Progenitor cell of endocrine pancreas (in vitro differentiated cells): ENCODE measurements around the genes POLR3B and TMEM263.

DNA sequence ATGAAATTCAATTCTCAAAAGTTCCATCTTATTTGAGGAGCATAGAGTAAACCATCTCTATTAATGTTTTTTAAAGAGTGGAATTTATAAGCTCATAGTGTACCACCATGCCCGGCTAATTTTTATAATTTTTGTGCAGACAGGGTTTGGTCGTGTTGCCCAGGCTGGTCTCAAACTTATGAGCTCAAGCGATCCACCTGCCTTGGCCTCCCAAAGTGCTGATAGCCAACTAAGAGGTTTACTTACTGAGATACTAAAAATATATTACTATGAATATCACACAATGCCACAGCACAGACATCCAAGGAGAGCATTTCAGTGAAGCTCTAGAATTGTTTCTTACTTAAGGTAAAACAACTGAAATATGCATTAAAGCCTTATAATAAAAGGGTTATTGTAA, 99.5 kb downstream of the SLC41A2 start:
- PRO-cap = no peak

DNA sequence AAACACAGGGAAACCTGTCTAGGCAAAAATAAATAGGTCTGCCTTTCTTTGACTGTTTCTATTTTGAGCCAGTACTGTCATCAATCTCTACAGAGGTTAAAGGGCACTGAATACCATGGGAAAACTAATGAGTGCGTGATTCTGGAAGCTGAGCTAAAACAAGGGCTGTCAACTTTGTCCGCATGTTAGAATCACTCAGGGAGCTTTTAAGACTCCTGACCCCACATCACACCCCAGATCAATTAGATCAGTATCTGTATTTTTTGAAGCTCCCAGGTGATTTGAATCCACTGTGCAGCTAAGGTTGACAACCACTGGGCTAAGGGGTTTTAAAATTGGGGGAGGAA, 38.9 kb downstream of the NOPCHAP1 start:
- PRO-cap = no peak

- PRO-cap = no peak
Observed at GRCh38 chr12:105353224-105353758, 22.8 kb downstream of the C12orf75 start.

GRCh38 chr12:105522974-105523604, 192.6 kb downstream of the C12orf75 start:
- PRO-cap = no peak

DNA sequence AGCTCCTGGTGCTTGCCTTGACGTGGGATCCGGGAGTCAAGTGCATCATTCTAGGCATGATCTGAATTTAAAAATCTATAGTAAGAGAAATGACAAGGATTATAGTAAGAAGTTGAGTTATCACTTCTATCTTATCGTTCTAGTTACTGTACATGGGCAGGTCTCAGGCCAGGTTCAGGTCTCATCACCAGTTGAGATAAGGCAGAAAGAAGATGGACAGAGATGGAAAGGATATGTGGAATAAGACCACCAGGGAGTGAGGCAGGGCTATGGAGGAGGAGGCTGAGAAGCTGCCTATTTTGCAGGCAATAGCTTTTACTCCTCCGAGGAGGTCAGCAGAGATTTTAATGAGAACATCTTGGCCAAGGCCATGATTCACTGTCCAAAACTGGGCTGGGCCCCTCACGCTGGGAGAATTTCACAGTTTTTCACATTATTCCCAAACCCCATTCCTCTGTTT, 283.6 kb downstream of the NUAK1 start:
- PRO-cap = no peak

GRCh38 chr12:106108210-106108743, 30.5 kb downstream of the NUAK1 start:
- PRO-cap = no peak

DNA sequence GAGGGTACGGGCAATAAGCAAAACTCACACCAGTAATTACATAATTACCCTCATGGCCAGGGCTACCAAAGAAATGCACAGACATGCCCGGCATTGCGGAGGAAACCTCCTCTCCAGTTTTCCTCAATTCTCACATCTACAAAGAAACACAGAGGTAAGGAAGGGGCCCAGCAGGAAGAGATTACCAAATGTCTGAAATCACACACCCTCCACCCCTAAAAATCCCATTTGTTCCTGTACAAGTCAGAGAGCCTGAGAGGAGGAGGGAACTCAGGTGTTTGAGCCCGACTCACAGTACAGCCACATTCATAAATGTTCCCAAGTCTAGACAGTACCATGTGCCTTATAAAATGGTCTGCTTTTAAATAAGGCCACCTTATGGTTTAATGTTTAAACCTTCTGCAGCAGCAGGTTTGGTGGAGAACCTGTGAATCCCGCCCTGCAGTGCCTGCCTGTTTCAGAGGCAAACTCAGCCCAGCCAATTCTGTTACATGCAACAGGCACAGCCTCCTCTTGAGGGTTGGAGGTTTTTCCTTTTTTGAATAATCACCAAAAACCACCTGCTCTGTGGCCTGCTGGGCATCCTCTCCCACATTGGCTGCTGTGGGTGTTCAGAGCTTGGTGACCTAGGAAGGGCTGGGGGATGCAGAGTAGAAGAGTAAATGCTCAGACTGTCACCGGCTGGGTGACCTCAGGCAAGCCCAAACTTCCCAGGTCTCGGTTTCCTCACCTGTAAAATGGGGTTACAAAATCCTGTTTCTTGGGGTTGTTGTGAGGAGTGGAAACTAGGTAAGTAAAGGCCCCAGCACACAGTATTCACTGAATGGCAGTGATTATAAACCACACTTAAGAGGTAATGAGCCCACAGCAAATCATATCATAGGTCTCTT, 28.1 kb downstream of the NUAK1 start:
- PRO-cap = no peak

DNA sequence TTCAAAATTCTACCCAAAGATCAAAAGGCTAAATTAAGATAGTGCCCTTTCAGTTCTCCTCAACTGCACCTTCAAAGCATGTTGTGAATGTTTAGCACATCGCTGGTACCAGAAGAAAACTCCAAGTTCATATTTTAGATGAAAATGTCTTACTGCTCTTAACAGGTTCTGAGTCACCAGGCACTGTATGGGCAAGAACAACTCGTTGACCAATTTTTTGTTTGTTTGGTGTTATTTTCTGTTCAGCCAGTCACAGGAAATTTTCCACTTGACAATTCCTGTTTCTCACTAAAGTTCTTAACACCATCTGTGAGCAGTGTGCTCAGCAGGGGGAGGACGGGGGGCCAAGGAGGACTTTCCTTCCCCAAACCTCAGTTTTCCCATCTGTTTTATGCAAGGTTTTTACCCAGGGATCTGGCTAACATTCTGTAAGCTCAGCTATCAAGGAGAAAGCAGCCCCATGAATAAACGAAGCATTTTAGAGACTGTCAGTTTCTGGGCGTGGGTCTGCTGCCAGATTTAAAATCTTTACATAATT, 3.0 kb downstream of the NUAK1 start:
- PRO-cap = no peak

- PRO-cap = no peak
Observed at GRCh38 chr12:106268969-106269499, 21.2 kb upstream of the CKAP4 start.

- PRO-cap = no peak
Observed at GRCh38 chr12:106321245-106321943, 18.9 kb downstream of the TCP11L2 start.

DNA sequence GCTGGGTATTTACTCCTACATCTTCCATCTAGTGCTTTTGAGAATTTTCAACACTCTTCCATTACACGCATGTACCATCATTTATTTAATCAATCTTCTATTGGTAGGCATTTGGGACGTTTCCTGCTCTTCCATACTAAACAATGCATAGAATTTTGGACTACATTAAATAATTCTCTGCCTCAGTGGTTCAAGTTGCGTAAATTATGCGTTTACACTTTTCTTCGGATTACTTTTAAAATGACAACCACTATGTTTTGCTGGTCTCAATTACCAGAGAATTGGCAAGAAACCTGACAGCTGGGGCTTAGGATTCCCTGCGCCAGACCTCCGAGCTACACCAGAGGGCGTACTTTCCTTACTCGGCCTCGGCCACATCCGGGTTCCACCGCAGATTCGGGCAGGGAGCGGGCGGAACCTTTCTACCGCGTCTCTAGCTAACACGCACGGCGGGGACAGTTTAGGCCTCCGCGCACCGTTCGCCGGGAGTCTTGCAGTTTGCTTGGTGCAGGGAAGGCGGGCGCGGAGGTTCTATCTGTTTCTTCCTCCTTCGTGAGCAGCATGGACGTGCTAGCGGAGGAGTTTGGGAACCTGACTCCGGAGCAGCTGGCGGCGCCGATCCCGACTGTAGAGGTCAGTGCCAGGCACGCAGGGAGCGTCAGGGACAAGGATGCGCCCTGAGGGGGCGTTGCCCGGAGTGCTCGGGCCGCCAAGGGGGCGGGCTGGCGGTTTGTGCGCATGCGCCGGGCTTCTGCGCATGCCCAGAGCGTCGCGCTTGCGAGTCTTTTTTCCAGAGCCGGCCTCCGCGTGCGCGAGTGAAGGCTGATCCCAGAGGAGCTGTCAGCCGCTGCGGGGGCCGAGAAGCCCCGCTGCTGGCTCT, at the start of gene POLR3B:
Gene POLR3B, plus strand, starts transcription at position 430 of the 880 bp plus-strand sequence.
- PRO-cap = unidirectional peak, plus-strand start at position 393 of the sequence; unidirectional peak, plus-strand start at position 488 of the sequence; bidirectional peak, plus-strand start at position 793 of the sequence, minus-strand start at position 639 of the sequence

- PRO-cap = no peak
Observed at GRCh38 chr12:106753370-106754311, 20.8 kb upstream of the RIC8B start.

- PRO-cap = no peak
Observed at GRCh38 chr12:106766232-106766936, 8.1 kb upstream of the RIC8B start.

DNA sequence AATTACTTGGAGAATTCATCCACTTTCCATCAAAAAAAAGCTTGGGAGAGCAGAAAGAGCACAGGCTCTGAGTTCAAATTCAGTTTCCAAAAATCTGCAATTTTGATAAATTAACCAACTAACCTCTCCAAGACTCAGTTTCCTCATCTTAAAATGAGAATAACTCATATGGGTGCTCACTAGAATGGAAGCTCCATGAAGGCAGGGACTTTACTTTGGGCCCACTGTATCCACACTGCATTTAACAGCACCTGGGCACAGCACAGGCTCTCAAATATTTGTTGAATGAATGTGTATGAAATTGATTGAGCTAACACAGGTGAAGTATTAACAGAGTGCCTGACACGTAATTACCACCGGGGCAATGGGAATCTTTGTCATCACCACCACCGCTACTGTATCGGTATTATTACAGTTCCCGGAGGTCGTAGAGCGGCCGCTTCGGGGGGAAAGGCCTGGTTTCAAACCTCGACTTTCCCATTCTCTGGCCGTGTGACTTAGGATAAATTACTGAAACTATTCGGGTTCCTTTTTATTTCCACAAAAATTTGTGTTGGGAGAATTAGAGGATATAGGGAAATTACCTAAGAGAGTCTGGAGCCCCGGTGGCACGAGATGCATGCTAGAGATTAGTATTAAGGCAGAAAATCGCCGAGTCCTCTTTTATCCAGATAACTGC, 1.2 kb upstream of the RIC8B start:
- PRO-cap = no peak

DNA sequence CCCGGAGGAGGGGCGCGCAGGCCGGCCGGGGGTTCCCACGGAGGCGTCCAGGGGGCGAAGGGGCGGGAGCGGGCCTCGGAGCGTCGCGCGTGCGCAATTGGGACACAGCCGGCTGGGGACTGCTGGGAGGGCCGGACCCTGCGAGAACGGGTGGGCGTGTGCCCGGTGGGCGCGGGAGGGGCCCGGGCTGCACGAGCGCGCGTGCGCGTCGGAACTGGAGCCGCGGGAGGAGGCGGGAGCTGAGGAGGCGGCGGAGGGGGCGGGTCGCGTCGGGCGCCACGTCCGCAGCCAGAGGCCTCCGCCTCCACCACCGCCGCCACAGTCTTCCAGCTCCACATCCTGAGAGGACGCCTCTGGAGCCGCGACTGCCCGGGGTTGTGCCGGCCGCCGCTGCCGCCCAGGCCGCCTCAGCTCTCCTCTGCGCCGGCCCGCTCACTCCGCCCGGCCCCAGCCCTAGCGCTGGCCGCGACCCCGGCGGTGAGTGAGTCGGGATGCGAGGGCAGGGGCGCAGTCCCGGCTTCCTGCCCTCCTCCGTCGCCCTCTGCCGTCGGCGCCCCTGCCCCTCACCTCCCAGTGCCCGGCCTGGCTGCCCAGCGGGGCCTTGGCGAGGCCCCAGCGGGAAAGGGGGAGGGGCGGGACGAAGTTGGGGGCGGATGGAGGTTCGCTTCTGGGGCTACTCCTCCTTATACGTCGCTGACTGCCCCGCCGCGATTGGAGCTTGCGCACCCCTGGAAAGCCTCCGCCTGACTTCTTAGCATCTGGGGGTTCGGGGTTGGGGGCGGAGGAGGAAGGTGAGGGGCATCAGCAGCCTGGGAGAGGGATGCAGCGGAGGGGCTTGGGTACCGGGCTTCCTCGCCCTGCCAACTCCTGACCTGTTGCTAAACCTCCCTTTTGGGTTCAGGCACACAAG, at the start of gene TMEM263:
Gene TMEM263, plus strand, starts transcription at position 319 of the 910 bp plus-strand sequence.
- PRO-cap = bidirectional peak, plus-strand start at position 319 of the sequence, minus-strand start outside the sequence; bidirectional peak, plus-strand start at position 686 of the sequence, minus-strand start at position 543 of the sequence

- PRO-cap = no peak
Observed at GRCh38 chr12:106985117-106985804, 1.7 kb downstream of the MTERF2 start.

DNA sequence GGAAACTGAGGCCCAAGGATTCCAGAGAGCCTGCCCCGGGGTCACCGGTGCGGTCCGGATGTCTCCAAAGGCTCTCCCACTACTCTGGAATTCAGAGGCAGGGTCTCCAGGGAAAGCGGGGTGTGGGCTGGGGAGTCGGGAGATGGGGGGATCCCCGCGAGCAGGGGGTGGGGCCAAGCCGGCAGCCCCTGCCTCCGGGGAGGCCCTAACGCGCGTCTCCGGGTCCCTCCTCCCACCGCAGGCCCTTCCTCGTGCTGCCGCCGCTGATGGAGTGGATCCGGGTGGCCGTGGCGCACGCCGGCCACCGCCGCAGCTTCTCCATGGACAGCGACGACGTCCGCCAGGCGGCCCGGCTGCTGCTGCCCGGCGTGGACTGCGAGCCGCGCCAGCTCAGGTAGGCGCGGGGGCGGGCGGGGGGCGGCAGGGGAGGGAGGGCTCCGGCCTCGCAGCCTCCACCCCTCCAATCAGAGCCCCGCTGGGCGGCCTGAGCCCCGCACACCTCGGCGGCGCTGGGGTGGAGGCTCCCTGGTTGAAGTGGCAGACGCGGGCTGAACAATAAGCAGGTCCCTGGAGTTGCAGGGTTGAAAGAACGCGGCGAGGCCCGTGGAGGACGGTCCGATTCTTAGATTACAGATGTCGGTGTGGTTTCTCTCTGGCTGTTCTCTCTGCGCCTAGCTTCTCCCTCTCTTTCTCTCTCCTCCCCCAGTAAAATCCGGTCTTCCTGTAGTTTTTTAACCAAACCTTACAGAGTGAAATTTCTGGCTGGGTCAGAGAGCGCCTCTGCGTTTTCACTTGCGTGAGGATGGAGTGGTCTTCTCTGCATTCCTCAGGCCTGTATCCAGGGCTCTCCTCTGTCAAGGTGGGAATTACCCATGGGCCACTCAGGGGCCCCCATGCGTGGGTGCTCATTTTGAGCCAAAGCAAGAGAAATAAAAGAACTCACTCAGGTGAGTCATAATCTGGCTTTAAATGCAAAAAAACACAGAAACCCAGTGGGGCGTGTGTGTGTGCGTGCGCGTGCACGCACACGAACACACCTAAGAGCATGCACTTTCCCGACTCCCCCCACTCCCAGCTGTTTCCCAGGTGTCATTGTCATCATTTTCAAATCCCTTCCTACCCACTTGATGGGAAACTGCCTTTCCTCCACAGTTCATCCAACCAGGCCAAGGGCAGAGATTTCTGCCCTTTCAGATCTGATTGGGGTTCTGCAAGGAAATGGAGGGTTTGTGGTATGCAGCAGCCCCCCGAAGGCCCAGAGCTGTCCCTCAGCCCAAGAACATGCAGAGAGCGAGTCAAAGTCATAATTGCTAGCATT, 104.2 kb upstream of the PWP1 start:
- PRO-cap = no peak

DNA sequence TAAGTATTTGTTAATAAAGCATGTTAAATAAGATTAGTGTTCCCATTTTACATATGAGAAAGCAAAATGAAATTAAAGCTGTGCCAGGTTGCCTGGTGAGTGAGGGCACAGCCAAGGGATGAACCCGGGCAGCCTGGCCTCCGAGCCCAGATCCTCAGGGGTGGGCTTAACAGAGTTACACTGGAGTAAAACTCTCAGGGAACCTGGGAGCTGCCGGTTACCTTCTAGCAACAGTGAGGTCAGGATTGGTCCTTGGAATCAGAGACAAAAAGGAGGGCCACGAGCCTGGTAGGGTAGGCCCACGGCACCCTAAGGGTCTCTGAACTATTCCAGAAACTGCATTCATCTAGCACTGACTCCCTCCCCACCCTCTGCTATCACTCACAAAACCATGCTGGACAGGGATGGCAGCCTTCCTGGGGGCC, 83.8 kb upstream of the PWP1 start:
- PRO-cap = no peak

- PRO-cap = no peak
Observed at GRCh38 chr12:107903612-107904027, 129.1 kb downstream of the ASCL4 start.

GRCh38 chr12:108291163-108291571, 47.9 kb downstream of the CMKLR1 start:
- PRO-cap = no peak